Daoy (cell line): Measurements from ENCODE around the genes SLC4A5 and INO80B.

- RAMPAGE, long total RNA, result no peak
Observed at GRCh38 chr2:74066494-74066921, 81.2 kb downstream of the BOLA3 start.

DNA sequence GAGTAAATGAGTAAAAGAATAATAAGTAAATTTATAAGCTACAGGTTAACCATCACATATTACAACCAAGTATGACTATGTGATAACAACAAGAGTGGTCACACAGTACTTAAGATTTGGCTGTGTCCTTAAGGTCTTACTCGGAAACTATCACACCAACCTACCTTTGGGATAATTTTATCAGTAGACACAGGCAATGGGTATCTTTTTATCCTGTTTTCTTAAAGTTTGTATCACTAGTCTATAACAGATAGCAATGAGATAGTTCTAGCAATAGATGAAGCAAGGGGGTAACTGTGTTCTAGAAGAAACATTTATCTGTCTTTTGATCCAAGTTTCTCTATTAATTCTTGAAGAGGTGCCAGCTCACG lies 8.5 kb upstream of the BOLA3 start:
- RAMPAGE, long total RNA, result no peak

- RAMPAGE, long total RNA, result no peak
Observed at GRCh38 chr2:74313314-74313876, 29.8 kb downstream of the SLC4A5 start.

DNA sequence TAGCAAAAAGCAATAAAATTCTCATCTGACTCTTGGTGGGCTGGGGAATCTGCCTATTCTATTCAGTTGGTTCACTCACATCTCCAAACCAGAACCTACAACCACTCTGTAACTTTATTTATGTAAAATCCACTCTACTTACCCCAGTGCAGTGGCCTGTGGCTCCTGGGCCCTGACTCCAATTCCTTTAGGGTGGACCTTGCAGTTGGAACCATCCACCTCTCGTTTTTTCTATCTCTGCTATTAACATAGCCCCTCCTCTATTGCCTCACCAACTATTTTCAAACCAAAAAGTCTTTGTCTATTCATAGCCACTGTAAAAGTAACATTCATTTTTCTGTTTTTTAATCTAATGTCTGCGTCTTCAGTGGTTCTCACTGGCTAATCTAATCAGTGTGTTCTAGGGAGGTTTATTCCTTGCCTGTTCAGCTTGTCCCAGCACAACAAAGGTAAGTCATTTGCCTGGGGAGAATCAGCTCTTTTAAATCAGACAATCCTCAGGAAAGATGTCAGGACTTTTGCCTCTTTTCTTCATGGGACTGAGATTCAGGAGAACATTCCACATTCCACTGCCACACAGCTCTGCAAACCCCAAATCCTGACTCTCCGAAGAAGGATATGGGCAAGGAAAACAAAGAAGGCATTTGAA lies at the start of gene SLC4A5:
TSS of gene SLC4A5 (minus strand) at position 203 of the 649 bp plus-strand sequence.
- RAMPAGE, long total RNA, result no peak

GRCh38 chr2:74369855-74370879 lies 9.9 kb downstream of the DCTN1 start:
- RAMPAGE, long total RNA, result no peak

DNA sequence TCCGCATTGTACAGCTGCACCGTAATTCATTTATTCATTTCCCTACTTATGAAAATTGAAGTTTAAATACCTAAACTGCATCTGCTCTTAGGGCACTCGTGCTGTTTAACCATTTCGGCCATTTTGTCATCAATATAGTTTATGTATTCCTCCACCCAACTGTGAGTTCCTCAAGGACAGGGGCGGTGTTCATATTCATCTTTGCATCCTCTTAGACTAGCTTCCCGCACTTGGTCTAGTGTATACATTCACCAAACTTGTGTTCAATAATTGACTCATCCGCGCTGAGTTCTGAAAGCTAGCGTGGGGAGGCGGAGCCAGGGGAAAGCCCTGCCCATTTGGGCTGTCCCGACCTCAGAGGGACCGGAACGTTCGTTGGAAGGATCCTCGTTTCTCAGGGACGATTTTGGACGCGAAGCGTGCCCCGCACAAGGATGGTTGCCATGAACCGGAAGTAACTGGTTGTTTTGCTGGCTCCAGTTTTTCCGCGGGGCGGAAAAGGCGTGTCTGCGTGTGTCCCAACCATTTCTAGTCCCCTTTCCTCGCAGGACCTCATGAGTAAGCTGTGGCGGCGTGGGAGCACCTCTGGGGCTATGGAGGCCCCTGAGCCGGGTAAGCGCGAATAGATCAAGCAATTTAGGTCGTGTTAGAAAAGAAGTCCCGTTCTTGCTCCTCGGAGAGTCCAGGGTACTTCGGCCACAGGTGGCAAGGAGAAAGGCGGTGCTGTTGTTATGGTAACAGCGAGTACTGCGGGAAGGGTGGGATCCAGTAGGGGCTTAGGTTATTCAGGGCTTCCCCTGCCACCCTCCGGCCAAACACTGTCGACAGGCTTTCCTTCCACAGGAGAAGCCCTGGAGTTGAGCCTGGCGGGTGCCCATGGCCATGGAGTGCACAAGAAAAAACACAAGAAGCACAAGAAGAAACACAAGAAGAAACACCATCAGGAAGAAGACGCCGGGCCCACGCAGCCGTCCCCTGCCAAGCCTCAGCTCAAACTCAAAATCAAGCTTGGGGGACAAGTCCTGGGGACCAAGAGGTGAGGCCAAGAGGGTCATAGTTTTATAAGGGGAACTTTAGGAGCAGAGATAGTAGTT lies at the start of gene INO80B:
TSS of gene INO80B (plus strand) at position 525 of the 1,094 bp plus-strand sequence.
- RAMPAGE, long total RNA, result no peak

GRCh38 chr2:74455657-74456231 lies 857 bp downstream of the INO80B start:
- RAMPAGE, long total RNA, result no peak

GRCh38 chr2:74471132-74471815 lies 1.2 kb downstream of the MRPL53 start:
- RAMPAGE, long total RNA, result no peak

GRCh38 chr2:74471816-74472533 lies 505 bp downstream of the MRPL53 start:
- RAMPAGE, long total RNA, result no peak

GRCh38 chr2:74504123-74504432 lies 3.4 kb downstream of the PCGF1 start:
- RAMPAGE, long total RNA, result no peak

GRCh38 chr2:74548203-74548559 lies 5.6 kb downstream of the LOXL3 start:
- RAMPAGE, long total RNA, result no peak

DNA sequence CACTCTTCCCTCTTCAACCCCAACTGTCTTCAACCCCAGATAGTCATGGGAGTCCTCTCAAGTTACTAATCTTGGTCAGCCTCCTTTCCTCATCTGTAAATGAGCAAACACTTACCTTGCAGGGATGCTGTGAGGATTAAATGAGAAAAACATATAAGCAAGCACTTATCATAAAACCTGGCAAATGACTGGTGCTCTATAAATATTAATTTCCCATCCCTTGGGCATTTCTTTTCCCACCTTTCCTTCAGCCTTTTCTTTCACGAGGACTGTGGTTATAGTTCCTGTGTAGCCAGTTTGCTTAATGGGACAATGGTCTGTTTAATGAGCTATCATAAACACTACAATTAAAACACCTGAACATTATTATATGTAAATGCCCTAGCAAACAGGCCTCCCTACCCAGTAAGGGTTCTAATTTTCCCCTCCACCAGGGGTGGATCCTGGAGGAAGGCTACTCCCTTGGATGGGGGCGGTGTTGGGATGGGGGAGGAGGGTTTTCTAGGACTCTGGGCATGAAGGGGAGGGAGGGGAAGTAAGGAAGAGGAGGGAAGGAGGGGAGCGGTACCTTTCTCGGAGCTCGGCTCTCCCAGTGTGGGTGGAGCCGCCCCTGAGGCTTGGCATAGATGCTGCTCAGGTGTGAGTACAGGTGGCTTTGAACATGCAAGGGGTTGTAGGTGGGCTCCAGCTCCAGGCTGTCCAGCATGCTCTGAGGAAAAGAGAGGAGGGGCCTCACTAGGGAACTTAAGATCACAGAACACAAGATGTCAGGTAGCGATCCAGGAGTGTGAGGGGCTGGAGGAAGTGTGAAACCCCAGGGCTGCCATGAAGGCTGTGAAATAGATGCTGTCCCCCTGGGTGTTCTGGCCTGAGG lies 5.3 kb downstream of the DOK1 start:
- RAMPAGE, long total RNA, result no peak

GRCh38 chr2:74560457-74561175 lies 6.1 kb downstream of the DOK1 start:
- RAMPAGE, long total RNA, result no peak

DNA sequence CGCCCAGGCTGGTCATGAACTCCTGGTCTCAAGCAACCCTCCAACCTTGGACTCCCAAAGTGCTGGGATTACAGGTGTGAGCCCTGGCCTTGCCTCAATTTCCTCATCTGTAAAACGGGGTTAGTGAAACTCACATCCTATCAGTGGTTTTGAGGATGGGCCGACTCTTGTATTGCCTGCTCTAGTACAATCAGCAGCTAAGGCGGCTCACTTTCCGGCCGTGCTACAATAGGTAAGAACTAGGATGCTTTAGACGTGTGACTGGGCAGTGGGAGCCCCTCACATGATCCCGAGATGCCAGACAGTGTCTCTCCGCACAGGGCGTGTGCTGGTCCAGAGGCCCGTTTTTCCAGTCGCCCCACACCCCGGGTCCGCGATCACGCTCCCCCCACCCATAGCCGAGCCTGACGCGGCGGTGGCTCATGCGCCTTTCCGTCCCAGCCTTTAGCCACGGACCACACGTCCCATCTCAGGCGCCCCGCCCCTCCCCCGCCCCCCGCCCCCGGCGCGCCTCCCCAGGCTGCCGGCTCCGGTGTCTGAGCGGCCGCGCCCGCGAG lies 409 bp upstream of the HK2 start:
- RAMPAGE, long total RNA, result no peak

GRCh38 chr2:74835417-74835856 lies 1.5 kb downstream of the HK2 start:
- RAMPAGE, long total RNA, result no peak

DNA sequence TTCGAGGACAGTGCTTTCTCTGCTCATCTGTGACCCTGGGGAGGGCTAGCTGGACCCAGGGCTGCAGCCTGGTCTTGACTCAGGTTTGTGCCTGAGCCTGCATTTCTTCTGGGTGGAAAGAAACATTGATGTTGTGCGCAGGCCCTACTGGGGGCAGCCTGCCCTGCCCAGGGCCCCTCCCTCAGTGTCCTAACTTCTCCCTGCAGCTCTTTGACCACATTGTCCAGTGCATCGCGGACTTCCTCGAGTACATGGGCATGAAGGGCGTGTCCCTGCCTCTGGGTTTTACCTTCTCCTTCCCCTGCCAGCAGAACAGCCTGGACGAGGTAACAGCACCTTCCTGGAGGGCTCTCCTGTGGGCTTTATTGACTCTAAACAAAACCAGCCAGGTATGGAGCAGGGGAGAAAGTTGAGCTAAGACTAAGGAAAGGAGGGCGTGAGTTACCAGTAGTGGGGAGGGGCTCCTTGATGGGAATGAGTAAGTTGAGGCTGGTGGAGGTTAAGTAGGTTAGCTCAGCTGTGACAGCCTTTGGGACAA lies 48.1 kb downstream of the HK2 start:
- RAMPAGE, long total RNA, result no peak

GRCh38 chr2:74886240-74886753 lies 52.4 kb downstream of the HK2 start:
- RAMPAGE, long total RNA, result no peak

- RAMPAGE, long total RNA, result no peak
Observed at GRCh38 chr2:74991839-74992532, 33.5 kb downstream of the POLE4 start.

GRCh38 chr2:75428761-75429030 lies 132.0 kb downstream of the EVA1A start:
- RAMPAGE, long total RNA, result no peak

DNA sequence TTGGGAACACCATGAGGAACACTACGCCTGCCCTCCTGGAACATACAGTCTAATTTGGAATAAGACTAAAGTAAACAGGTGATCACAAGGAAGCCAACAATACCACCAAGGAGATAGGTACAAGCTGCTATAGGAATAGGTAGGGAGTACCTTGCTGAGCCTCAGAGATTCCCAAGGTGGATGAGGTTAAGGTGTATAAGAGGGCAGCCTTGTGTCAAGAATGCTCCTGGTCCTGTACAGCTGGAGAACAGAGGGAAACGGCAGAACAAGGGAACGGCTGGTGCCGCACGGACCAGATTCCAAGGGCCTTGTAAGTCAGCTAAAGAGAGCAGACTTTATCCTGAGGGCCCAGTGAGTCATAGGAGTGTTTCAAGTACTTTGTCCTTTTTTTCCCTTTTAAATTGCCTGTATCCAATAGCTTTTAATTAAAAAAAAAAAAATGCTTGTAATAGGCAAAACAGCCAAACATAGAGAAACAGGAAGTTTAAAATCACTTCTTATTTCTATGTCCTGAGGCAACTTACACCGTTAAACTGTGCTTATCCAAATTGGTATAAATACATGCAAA lies 41.9 kb upstream of the EVA1A start:
- RAMPAGE, long total RNA, result no peak